Bronchus fibroblast of lung (primary cell): ENCODE measurements around the gene EVI2B.

DNA sequence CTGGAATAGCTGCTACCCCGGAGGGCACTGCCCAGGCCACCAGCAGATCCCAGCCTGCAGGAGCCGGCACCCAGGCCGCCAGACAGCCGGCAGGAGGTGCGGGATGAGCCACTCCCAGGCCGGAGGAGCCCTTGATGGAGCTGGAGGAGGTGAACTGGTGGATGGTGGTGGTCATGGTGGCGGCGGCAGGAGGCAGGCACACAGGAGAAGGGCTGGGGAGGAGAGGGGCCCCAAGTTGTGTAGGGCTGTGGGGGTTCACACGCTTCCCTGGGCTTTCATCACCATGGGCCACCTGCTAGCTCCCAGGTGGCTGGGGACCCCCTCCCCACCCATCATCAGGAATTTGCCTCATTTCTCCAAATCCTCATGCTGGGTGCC, 94.4 kb downstream of the GOSR1 start:
- RAMPAGE, long total RNA: no peak

- RAMPAGE, long total RNA: no peak
Measured at GRCh38 chr17:30706104-30706383, 118.4 kb downstream of the CRLF3 start.

DNA sequence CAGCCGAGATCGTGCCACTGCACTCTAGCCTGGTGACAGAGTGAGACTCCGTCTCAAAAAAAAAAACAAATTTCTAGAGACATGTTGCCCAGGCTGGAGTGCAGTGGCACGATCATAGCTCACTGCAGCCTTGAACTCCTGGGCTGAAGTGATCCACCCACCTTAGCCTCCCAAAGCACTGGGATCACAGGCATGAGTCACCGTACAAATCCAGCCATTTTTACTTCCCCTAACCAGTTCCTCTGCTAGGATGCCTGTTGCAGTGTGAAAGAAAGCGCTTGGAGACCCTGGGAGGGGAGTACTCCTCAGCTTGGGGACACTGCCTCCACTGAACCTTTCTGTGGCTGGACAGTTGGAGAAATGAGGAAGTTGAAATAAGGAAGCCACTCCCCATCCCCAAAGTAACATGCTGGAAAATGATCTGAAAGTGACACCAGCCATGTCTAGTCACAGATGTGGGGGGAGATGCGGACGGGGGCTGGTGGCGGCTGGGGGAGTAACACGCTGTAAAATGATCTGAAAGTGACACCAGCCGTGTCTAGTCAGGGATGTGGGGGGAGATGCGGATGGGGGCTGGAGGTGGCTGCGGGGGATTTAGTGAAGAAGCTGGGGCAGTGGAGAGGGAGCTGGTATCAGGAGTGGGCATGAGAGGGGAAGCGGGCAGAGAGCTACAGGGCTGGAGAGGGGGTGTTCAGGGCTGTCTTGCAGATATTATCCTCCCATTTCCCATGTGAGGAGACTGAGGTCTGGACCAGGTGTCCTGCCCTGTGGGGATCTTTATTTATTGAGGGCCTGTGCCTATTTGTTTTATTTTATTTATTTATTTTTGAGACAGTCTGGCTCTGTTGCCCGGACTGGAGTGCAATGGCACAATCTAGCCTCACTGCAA, 95.9 kb downstream of the CRLF3 start:
- RAMPAGE, long total RNA: no peak

DNA sequence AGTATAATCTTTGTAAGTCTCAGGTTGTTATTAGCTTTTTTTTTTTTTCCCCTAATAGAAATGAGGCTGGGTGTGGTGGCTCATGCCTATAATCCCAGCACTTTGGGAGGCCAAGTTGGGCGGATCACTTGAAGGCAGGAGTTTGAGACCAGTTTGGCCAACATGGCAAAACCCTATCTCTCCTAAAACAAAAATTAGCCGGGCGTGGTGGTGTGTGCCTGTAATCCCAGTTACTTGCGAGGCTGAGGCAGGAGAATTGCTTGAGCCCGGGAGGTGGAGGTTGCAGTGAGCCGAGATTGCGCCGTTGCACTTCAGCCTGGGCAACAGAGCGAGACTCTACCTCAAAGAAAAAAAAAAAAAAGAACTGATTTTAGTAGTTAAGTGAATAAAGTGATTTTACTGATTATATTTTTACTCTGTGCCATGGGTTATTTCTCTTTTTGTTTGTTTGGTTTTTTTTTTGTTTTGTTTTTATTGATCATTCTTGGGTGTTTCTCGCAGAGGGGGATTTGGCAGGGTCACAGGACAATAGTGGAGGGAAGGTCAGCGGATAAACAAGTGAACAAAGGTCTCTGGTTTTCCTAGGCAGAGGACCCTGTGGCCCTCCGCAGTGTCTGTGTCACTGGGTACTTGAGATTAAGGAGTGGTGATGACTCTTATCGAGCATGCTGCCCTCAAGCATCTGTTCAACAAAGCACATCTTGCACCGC, 89.1 kb downstream of the CRLF3 start:
- RAMPAGE, long total RNA: no peak

DNA sequence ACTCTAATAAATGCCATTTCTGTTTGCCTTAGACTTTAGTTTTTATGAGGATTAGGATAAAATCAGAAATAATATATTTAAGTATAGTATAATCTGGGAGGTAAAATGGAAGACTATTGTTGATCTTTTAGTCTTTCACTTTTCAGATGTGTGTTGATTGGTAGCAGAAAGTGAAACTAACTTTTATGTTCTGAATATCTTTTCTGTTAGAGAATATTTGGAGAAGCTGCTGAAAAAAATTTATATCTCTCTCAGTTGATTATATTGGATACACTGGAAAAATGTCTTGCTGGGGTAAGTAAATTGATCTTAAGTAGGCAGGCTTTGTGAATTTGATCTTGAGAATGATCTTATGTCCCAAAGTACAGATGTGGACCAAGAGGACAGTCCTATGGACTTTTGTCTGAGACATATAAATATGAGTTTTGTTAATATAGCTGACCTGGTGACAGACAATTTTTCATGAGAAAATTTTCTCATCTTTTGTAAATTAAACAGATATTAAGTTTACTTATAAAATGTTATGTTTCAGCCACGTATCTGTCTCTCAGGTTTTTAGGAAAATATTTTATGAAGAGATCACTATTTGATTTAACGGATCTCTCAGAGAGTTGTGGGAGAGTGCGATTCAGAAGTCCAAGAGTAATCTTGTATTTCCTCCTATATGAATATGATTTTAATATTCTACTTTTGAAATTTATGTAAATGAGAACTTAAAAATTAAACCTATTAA, 64.2 kb downstream of the NF1 start:
- RAMPAGE, long total RNA: no peak

DNA sequence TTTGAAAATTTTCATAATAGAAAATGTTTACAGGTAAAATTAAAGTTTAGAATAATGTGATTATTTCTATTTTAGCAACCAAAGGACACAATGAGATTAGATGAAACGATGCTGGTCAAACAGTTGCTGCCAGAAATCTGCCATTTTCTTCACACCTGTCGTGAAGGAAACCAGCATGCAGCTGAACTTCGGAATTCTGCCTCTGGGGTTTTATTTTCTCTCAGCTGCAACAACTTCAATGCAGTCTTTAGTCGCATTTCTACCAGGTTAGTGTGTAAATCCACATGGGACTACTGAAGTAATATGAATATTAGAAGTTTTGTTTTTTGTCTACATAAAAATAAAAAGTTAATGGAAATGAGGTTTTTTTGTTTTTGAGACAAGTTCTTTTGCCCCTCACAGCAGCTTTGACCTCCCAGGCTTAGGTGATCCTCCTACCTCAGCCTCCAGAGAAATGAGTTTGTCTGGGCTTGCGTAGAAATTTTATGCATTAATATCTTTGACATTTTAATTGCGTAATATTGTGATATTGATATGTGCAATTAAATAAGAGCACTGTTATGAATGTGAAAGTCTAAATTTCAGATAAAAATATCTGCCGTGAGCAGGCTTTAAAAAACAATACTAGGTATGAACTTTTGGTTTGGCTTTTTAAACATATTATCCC, 68.5 kb downstream of the NF1 start:
- RAMPAGE, long total RNA: no peak

DNA sequence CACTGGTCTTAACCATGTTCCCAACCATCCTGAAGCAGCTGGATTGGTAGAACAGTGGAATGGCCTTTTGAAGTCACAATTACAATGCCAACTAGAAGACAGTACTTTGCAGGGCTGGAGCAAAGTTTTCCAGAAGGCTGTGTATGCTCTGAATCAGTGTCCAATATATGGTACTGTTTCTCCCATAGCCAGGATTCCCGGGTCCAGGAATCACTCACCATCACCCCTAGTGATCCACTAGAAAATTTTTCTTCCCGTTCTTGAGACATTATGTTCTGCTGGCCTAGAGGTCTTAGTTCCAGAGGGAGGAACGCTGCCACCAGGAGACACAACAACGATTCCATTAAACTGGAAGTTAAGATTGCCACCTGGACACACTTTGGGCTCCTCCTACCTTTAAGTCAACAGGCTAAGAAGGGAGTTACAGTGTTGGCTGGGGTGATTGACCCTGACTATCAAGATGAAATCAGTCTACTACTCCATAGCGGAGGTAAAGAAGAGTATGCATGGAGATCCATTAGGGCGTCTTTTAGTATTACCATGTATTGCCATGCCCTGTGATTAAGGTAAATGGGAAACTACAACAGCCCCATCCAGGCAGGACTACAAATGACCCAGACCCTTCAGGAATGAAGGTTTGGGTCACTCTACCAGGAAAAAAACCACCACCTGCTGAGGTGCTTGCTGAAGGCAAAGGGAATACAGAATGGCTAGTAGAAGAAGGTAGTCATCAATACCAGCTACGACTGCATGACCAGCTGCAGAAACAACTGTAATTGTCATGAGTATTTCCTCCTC, 92.9 kb downstream of the NF1 start:
- RAMPAGE, long total RNA: no peak

DNA sequence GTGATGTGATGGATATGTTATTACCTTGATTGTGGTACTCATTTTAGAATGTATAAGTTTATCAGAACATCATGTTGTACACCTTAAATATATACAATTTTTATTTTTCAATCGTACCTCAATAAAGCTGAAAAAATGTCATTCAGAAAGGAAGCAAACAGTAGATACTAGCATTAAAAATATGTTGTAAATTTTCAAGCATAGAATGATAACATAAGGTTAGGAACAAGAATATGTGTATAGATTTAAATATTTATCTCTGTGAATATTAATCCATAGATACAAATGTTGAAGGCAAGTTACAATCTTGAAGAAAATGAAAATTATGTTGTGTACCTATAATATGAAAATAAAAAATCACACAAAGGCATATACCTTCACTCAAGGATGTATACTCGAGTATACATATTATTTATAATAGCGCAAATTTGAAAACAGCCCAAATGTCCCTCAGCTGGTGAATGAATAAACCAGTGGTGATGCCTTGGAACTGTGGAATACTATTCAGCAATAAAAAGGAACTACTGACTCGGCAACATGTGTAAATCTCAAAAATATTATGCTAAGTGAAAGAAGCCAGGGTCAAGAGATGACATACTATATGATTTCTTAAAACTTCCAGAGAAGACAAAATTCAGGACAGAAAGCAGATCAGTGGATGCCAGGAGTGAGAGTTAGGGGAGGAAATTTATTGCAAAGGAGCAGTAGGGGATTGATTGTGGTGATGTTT, 96.3 kb downstream of the NF1 start:
- RAMPAGE, long total RNA: no peak

DNA sequence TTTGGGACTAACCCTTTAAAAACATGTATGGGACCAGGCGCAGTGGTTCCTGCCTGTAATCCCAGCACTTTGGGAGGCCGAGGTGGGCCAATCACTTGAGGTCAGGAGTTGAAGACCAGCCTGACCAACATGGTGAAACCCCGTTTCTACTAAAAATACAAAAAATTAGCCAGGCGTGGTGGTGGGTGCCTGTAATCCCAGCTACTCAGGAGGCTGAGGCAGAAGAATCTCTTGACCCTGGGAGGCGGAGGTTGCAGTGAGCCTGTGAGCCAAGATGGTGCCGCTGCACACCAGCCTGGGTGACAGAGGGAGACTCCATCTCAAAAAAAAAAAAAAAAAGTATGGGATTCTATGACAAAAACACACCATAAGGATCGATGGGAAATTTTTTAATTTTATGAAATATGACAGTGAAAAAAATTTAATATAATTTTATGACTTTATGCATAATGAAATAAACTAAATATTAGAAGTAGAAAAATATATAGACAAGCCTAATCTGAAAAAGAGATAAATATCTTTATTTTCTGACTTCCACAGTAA, 1.6 kb downstream of the EVI2B start:
- RAMPAGE, long total RNA: no peak

- RAMPAGE, long total RNA: no peak
Measured at GRCh38 chr17:31313880-31314566, at the start of gene EVI2B. EVI2B (minus strand) TSS chr17:31314054.

DNA sequence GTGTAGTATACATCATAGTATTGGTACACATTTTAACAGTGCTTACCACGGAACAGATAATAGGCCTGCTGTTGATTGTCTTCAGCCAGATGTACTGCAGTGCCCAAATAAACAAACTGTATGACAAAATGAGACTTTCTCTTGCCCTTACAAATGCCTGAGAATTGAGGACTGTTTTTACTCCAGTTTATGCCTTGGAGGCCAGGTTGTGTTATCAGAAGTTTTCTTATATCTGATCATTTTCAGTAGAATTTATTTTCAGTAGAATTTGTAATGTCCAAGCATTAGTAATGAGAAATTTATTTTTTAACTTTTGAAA, 552 bp downstream of the EVI2A start:
- RAMPAGE, long total RNA: no peak

- RAMPAGE, long total RNA: no peak
Measured at GRCh38 chr17:31431997-31432693, 40.7 kb downstream of the RAB11FIP4 start.

DNA sequence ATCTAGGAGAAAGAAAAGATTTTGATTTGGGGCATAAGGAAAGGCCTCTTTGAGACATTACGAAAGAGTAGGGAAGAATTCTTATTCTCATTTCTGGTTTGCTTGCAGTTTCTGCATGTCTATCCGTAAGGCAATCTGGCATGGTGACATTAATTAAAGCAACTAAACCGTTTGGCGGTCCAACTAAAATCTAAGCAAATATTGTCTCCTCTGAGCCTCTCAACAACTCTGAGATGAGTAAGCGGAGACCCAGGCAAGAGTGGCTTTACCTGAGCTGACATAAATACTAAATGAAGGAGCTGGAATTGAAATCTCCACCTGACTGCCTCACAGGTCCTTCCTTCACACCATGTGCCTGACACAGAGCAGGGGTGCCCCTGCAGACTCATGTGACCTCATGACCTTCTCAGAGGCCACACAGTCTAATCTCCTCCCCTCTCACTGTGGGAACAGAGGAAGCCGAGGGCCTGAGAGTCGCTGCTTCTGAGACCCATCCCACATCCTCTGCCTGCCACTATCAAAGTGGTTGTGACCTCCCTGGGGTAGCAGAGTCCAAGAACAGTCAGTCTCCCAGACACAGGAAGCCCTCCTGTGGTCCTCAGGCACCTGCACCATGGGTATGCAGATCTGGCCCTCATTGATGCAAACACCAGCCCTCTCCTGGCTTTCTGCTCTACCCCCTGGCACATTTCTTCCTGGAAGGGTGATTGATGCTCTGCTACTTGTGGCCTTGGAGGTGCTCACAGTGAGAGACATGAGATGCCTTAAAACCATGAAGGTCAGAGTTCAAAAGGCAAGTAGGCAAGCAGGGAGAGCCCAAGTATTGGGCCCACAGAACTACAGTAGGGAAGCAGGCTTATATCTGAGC, 78.4 kb downstream of the RAB11FIP4 start:
- RAMPAGE, long total RNA: no peak

DNA sequence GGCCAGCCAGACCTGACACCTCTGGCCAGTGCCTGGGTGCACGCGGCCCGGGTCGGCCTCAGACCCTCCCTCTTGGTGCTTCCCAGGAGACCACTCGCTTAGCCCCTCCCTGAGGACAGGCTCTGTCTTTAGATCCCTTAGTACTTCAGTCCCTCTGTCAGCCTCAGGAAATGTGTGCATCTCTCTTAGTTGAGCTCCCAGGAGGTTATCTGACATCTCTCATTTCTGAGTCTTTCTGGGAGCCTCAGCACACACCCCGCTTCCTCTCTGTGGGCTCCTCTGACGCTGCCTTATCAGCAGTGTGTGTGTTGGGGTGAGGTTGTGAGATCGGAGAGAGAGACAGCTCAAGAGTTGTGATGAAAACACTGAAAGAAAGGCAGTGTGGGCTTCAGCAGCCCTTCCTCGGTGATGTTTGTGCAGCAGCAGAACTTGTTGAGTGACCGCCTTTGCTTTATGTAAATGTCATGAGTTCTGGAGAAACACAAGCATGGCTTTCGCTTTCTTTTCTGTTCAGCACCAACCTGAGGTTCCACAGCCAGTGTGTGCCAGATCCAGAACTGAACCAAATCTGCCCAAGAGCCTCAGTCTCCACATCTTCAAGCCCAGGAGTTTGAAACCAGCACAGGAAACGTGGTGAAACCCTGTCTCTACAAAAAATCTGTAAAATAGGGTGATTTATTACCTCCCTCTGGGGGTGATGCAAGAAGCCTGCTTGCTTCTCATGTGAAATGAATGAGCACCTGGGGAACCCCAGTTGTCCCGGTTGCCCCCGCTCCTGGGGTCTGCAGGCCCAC, 117.3 kb downstream of the RAB11FIP4 start:
- RAMPAGE, long total RNA: no peak

DNA sequence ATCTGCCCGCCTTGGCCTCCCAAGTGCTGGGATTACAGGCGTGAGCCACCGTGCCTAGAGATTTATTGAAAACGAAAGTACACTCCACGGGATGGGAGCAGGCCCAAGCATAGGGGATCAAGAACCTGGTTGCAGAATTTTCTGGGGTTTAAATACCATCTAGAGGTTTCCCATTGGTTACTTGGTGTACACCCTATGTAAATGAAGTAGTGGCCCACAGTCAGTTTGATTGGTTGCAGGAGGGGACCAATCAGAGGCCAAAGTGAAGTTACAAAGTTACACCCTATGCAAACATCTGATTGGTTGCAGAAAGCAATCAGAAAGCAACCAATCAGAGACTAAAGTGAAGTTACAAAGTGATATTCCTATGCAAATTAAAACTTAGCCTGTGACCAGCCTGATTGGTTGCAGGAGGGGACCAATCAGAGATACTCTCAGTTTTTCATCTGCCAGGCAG, 125.3 kb downstream of the RAB11FIP4 start:
- RAMPAGE, long total RNA: no peak

DNA sequence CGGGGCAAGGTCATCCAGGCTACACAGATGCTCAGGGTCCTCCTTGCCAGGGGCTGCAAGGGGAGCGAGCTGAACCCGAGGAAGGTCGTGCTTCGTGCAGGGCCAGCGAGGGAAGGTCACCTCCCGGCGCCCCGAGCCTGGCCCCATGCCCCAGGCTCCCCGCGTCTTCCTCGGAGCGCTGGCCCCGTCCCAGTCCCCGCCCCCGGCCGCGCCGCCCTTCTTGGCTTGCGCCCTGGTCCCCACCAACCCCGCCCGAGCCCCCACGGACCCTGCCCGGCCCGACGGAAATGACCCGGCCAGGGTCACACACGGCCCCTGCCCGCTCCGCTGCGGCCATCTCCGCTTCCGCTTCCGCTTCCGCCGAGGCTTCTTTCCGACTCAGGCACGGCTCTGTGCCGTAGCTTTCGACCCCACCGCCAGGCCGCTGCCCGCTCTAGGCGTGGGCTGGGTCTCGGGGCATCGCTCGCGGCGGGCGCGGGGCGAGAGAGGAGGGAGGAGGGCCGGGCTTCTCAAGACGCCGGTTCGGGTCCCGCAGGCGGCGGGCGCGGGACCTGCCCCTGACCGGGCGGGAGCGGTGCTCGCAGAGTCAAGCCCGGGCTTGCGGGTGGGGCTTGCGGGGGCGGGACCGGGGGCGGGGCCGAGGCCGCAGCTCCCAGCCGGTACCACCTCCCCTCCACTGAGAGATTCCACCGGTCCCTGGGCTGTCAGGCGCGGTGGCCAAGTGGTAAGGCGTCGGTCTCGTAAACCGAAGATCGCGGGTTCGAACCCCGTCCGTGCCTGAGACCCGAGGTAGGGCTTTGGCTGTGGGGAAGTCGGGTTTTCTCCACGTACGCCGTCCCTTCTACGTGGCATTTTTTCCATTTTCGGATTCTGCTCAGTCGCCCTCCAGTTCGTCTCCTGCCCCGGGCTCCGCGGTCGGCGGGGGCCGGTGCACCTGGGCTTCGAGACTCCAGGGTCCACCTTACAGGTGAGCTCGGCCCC, 158.2 kb downstream of the RAB11FIP4 start:
- RAMPAGE, long total RNA: no peak

GRCh38 chr17:31722528-31723076, 136.4 kb downstream of the COPRS start:
- RAMPAGE, long total RNA: no peak

DNA sequence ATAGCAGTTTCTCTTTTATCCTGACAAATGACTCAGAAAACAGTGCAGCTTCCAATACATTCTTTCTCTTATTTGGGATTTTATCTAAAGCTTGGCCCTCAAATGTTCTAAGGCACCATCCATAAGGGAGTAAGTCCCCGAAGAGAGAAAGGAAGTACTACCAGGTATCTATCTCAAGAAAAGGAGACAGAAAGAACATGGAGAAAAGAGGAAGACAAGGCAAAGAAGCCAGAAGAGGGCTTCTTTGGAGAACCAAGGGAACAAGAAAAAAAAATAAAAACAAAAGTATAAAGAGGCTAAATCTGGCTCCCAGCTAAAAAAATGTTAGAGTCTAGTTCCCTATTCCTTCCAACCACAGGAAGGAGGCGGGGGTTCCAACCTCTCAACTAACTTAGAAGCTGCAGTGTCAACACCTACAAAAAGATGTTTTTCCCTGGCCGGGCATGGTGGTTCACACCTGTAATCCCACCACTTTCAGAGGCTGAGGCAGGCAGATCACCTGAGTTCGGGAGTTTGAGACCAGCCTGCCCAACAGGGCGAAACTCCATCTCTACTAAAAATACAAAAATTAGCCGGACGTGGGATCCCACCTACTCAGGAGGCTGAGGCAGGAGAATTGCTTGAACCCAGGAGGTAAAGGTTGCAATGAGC, 13.4 kb downstream of the UTP6 start:
- RAMPAGE, long total RNA: no peak

GRCh38 chr17:31936401-31936816, 398 bp upstream of the SUZ12 start:
- RAMPAGE, long total RNA: no peak

- RAMPAGE, long total RNA: no peak
Measured at GRCh38 chr17:32124808-32125402, 17.4 kb upstream of the RHOT1 start.